ENCODE results near the genes CYP19A1 and ARPP19.

- PRO-cap, result no peak
- RAMPAGE, long total RNA, result no peak
These were observed 17.5 kb upstream of the SLC27A2 start for GRCh38 chr15:50164286-50165059.

DNA sequence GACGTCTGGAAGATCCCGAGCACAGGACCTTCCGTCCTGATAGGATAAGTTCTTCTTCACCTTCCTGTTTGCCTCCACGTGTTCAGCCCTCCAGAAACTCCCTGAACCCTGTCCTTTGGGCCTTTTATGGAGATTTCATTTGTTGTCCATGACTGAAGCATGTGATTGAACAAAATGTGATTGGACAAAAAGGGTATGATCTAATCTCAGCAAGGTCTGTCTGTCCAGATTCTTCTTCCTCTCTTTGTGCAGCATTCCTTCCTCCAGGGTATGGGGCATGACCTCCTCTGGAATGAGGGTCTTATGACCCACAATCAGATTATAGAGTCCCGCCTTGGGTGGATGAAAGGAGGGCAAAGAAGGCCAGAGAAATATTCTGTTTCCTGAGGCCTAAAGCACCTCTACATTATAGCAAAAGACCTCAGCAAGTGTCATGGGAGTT, at the start of gene CYP19A1:
TSS of gene CYP19A1 (minus strand) at position 100 of the 442 bp plus-strand sequence.
- PRO-cap, result no peak
- RAMPAGE, long total RNA, result no peak

- PRO-cap, result no peak
- RAMPAGE, long total RNA, result no peak
These were observed 84.3 kb downstream of the DMXL2 start for GRCh38 chr15:51538201-51538675.

GRCh38 chr15:51812904-51813441, 16.5 kb upstream of the TMOD3 start:
- PRO-cap, result no peak
- RAMPAGE, long total RNA, result no peak

DNA sequence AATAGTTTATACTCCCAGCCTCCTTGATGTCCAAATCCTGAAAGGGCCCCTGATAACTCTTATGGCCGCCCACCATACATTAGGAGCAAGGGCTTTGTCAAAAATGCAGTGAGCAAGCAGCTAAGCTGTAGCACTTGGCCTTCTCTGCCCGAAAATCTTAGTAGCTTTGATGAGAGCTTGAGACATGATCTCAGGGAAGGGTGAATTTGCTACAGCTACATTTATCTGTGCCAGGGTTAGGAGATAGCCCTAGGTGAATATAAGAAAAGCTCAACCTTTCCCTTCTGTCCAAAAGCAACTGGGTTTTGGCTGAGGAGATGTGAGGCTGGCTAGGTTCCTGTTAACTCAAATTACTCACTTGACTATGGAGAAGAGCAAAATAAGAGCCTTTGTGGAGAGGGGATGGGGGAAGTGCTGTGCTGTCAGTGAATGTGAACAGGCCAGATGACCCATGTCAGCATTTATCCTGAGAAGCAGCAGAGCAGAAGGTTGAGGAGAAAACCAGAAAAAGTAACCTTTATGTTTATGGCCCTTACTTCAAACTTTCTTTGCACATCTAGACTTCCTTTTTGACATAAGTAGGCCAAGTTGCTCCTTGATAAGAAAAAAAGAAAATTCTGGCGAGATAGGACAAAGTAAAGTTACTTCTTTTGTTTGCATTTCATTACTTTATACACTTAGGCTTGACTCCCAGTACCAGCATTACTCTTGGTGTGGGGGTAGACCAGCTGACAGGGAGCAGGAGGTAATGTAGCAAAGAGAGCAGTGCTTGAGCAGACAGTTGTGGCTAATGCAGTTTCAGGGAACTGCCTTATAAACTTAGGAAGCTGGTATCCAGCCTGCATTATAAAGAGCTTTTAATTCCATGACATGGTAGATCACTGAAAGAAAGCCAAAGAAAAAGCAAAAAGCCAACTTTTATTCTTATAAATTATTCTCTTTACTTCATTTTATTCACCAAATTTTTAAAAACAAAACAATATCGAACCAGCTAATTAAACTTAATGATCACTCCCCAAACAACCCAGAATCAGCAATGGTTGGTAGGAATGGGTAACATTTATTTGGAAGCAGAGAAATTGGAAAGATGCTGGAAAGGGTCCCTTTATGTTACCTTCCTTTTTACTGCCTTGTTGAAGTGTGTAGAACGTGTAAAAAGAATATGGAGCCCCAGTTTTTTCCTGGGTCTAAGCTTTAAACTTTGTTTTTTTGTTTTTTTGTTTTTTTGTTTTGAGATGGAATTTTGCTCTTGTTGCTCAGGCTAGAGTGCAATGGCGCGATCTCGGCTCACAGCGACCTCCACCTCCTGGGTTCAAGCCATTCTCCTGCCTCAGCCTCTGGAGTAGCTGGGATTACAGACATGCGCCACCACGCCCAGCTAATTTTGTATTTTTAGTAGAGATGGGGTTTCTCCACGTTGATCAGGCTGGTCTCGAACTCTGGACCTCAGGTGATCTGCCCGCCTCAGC, 21.5 kb downstream of the MAPK6 start:
- PRO-cap, result no peak
- RAMPAGE, long total RNA, result no peak

DNA sequence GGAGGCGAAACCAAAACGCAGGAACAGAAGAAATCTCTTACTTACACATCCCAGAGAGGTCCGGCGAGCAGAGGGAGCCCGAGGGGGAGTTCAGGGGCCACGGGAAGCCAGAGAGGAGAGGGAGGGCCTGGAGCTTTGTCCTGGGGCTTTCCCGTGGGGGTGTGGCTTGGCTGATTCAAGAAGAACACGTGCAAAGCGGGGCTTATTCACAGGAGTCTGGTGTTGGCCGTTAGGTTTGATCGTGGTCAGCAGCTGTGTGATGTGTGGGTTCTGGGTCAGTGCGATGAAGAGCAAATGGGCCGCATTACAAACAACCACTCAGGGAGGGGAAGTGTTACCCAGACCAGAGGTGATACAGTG, 12.2 kb downstream of the BCL2L10 start:
- PRO-cap, result no peak
- RAMPAGE, long total RNA, result no peak

DNA sequence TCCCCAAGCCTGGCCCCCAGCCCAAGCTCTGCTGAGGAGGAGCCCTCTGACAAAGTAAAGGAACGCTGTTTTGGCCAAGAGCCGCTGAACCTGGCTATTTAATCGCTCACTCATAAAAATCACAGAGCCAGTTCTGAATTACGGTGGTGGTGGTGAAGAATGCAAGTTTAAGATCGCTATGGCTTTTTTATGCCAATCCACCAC, 12.3 kb downstream of the GNB5 start:
- PRO-cap, result no peak
- RAMPAGE, long total RNA, result no peak

DNA sequence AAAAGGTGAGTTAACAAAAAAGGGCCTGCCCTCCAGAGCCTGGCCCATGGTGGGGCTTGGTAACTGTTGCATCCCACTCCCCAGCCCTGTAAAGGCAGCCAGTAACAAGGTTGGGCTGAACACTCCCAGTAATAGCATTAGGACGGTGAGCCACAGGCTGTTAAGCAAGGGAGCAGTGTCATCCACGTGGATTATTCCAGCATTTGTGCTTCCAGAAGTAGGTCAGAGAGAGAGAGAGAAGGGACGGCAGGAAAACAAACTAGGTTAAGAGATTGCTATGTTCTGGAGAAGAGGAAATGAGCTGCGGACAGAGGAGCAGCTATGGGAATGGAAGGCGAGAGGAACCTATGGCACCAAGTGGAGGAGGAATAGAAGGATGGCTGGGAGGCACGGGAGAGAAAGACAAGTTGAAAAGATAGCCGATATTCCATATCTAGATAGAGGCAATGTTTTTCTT, 4.0 kb downstream of the GNB5 start:
- PRO-cap, result no peak
- RAMPAGE, long total RNA, result no peak

- PRO-cap, result no peak
- RAMPAGE, long total RNA, result no peak
These were observed 50.8 kb upstream of the GNB5 start for GRCh38 chr15:52241967-52242399.

DNA sequence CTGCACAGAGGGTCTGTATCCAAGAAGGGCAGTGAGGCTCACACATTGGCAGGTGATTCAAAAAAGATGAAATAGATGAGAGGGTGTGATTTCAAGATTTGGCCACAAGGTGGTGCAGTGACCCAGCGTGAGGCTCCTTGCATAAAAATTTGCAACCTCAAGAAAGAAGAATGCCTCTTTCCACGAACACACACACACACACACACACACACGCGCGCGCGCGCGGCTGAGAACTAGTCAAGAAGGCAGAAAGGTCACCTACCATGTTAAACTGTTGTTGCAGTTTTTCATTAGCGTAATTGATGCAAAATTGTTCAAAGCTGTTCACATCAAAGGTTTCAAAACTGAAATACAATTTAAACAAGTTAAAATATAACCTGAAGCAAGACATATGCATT, 39.2 kb downstream of the MYO5C start:
- PRO-cap, result unidirectional peak, plus-strand start at position 236 of the sequence
- RAMPAGE, long total RNA, result no peak

- PRO-cap, result no peak
- RAMPAGE, long total RNA, result no peak
These were observed 9.7 kb downstream of the MYO5C start for GRCh38 chr15:52286045-52286244.

DNA sequence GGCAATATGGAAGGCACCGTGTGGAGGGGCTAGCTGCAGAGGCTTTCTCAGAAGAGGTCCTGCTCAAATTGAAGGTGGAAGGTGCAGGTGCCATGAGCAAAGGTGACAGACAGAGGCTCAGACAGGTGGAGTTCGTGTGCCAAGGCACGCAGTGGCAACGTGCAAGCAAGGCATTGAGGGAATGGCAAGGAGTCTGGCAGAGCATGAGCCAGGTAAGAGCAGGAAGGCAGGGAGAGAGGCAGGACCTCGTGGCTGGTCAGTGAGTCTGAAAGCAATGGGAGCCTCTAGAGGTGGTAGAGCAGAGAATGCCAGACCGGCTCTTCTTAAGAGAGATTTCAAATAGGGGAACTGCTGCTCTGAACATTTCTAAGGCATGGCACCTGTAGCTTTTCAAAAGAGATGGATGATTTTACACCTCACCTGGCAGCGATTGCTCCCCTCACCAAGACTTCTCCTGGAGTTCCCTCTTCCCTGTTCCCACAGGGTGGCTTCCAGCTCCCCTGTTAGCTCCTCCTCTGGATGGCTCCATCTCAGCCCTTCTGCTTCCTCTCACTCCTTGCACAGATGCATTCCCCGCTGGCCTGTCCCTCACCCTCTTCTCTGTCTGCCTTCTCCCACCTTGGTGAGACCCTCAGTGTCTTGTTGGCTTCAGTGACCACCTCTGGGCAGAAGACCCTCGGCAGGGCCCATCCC, 2.7 kb downstream of the MYO5C start:
- PRO-cap, result no peak
- RAMPAGE, long total RNA, result no peak

GRCh38 chr15:52382968-52383599, 87.5 kb upstream of the MYO5C start:
- PRO-cap, result no peak
- RAMPAGE, long total RNA, result no peak

DNA sequence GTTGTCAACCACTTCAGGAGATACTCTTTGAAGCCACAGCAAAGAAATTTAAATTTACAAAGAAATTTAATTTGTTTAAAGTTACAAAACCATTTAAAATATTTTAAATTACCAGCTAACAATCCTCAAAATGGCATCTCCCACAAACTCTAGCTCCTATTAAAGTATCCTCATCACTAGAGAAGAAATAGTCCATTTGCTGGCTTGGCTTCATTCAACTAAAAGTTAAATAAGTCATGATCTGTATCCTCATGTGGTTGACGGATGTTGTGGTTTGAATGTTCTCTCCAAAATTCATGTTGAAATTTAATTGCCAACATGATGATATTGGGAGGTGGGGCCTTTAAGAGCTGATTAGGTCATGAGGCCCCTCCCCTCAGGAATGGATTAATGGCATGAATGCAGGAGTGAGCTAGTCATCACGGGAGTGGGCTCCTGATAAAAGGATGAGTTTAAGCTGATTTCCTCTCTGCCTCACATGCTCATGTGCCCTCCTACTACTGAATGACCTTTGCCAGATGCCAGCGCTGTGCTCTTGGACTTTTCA, 111.3 kb downstream of the MYO5A start:
- PRO-cap, result no peak
- RAMPAGE, long total RNA, result no peak

DNA sequence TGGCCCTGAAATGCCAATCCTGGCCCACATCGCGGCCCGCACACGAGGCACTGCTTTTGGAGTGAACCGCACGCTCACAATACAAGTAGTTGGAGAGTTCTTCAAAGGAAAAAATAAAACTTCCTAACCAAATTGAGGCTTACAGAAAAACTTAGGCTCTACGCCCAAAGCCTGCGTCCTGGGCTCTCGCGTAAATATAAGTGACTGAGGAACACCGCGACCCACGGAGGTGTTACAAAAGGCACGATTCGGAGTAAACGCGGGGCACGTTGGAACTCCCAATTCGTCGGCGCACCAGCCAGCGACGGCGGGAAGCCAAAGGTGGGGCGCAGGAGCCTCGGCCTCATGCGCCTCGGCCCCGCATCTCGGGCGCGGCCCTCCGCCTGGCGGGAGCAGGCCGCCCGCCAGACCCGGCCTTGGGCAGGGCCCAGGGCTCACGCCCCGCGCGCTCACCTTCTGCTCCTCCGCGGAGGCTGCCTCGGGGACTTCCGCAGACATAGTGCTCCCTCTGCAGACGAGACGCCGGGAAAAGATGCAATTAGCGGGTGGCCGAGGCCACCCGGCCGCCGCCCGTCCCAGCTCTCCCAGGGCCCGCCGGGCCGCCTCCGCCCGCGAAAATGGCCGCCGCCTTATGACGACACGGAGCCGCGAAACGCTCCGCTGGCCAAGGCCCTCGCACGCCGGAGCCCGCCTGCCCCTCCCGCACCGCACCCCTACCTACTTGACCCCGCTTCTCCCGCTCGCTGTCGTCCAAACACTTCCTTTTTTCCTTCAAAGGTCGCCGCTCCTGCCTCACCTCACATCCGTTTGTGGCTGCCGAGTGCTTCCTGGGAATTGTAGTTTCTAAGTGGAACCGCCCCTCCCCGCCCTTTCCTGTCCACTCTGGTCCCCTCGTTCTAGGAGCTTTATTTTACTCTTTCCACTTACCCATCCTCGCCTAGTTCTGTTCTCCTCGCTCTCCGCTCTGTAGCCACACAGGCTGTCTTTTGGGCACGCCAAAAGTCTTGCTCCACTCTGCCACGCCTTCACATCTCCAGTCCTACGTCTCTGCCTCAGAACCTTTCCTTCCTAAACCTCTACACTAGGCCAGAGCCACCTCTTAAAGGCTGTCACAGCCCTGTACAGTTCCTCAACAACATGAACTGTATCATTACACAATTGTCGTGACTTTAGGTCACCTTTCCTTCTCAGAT, at the start of gene ARPP19:
TSS of gene ARPP19 (minus strand) at position 636 of the 1,193 bp plus-strand sequence.
- PRO-cap, result bidirectional peak, plus-strand start at position 535 of the sequence, minus-strand start at position 524 of the sequence; bidirectional peak, plus-strand start at position 648 of the sequence, minus-strand start at position 607 of the sequence; bidirectional peak, plus-strand start at position 870 of the sequence, minus-strand start at position 809 of the sequence
- RAMPAGE, long total RNA, result start-site peak on the minus strand centred at position 554 of the sequence, 116 bp wide, 451 and 203 reads in 2 replicates; start-site peak on the minus strand centred at position 769 of the sequence, 62 bp wide, 239 and 552 reads in 2 replicates

- PRO-cap, result no peak
- RAMPAGE, long total RNA, result no peak
These were observed 1.8 kb downstream of the ATOSA start for GRCh38 chr15:52677496-52677748.

DNA sequence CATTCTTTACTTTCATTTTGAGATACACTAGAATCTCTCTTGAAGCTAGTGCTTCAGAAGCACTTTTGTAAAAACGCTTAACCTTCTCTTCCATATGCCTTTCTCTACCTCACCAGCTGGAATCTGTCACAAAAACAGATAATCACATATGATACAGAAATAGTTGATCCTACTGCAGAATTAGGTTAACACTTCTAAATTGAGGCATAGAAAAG, 1.5 kb downstream of the ATOSA start:
- PRO-cap, result no peak
- RAMPAGE, long total RNA, result no peak

- PRO-cap, result no peak
- RAMPAGE, long total RNA, result no peak
These were observed 781 bp upstream of the ATOSA start for GRCh38 chr15:52679996-52680342.

GRCh38 chr15:52680656-52681313, 1.6 kb upstream of the ATOSA start:
- PRO-cap, result no peak
- RAMPAGE, long total RNA, result no peak

DNA sequence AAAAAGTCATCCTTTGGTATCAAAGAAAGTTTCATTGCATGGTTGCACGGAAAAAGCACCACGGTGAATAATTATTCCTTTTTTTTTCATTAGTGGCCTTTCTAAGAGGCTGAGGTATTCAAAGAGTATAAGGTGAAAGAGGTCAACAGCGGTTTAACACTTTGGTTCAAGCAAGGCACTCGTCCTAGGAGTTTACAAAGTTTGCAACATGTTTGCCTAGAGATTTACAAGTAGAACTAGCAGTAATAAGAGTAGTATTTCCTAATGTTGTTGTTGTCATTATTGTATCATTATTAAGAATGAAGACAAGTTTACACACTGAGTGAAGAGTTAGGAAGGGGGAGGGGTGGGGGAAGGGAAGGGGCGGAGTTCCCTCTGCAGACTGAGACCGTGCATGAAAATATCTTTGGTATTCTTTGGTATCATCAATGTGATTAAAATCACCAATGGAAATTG, 37.2 kb downstream of the ONECUT1 start:
- PRO-cap, result no peak
- RAMPAGE, long total RNA, result no peak